ENCODE measurements around a stretch of chr10.

DNA sequence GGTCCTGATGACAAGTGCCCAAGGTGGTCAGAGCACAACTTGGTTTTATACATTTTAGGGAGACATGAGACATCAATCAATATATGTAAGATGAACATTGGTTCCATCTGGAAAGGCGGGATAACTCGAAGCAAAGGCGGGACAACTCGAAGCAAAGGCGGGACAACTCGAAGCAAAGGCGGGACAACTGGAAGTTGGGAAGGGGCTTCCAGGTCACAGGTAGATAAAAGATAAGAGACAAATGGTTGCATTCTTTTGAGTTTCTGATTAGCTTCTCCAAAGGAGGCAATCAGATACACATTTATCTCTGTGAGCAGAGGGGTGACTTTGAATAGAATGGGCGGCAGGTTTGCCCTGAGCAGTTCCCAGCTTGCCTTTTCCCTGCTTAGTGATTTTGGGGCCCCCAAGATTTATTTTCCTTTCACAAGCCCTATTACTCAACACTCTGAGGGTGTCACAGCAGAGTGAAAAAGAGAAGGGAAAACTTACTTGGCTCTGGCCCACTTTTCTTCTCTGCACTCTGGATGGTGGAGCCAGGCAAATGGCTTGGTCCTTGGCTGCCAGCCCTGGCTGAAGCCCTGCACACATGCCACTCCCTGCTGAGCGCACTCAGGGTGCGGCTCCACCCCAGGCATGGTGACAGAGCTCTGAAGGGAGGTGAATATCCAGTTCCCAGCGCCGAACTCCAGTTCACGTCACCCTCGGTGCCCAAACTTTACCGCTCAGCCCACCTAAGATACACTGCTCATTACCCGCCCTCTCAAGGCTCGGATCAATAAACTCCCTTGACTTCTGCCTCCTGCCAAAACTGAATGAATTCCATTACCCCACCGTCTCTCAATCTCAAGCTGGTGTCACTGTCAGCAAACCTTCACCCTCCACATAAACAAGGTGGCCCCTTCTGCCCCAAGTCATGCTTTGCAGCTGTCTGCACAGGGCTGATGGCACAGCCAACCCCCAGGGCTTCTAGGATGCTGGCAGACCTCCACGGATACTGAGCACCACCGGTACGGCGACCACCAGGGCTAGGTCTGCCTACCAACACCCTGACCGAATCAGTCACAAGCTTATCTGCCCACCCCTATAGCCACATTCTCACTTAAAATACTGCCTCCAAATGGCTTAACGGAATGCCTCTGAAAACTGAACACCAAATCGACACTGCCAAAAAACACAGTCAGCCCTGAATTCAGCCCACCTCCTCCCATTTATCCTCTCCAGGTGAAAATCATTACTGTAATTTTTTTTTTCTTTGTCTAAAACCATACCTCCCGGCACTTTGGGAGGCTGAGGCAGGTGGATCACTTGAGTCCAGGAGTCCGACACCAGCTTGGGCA lies 46.4 kb downstream of the PARD3 start:
- PRO-cap: bidirectional peak, plus-strand start at position 608 of the sequence, minus-strand start at position 439 of the sequence
- RRBS: no CpG with 5 or more reads among the region's 27 CpGs

GRCh38 chr10:34816143-34817045 lies 1.3 kb upstream of the PARD3 start:
- PRO-cap: no peak
- RRBS: no CpG with 5 or more reads among the region's 33 CpGs

- PRO-cap: no peak
- RRBS: 47% methylated on average over 1 of the region's 14 CpGs
Observed at GRCh38 chr10:34918746-34919242, 103.7 kb upstream of the PARD3 start.

GRCh38 chr10:34973562-34974268 lies 116.4 kb downstream of the CUL2 start:
- PRO-cap: no peak
- RRBS: no CpG with 5 or more reads among the region's 14 CpGs

DNA sequence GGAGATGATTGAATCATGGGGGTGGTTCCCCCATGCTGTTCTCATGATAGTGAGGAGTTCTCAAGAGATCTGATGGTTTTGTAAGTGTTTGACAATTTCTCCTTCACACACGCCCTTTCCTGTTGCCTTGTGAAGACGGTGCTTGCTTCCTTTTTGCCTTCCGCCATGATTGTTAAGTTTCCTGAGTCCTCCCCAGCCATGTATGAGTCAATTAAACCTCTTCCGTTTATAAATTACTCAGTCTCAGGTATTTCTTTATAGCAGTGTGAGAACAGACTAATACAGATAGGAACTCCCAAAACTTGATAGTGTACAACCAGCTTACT lies 98.6 kb downstream of the CREM start:
- PRO-cap: no peak
- RRBS: no CpG with 5 or more reads among the region's 4 CpGs

GRCh38 chr10:35374315-35375128 lies 38.2 kb downstream of the CCNY start:
- PRO-cap: no peak
- RRBS: no CpG with 5 or more reads among the region's 5 CpGs

DNA sequence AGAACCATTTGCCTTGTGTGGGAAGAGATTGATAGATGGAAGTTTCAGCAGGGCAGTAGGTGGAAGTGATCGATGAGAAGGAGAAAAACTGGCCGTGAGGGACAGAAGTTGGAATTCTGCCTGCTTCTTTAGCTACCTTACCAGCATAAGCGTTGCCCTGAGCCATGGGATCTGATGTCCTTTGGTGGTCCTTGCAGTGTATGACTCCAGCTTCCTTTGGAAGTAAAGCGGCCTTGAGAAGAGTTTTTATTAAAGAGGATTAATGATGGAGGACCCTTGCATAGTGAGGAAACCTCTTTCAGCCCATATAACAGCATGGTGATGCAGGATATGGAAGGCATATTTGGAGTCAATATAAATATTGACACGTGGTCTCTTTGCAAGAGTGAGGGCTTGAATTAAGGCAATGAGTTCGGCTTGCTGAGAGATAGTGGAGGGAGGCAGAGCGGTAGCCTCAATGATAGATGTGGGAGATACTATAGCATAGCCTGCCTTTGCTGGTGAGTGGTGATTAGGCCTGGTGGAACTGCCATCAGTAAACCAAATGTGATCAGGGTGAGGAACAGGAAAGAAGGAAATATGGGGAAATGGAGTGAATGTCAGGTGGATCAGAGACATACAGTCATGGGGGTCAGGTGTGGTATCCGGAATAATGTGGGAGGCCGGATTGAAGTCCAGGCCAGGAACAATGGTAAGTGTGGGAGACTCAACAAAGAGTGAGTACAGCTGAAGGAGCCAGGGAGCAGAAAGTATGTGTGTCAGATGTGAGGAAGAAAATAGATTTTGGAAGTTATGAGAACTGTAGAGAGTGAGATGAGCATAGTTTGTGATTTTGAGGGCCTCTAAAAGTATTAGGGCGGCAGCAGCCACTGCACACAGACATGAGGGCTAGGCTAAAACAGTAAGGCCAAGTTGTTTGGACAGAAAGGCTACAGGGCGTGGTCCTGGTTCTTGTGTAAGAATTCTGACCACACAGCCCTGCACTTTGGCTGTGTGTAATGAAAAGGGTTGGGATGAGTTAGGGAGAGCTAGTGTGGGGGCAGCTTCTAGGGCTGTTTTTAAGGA lies 67.4 kb downstream of the CCNY start:
- PRO-cap: no peak
- RRBS: no CpG with 5 or more reads among the region's 11 CpGs

- PRO-cap: no peak
- RRBS: no CpG with 5 or more reads among the region's 9 CpGs
Observed at GRCh38 chr10:35441678-35442847, 105.8 kb downstream of the CCNY start.

GRCh38 chr10:35449237-35450096 lies 113.2 kb downstream of the CCNY start:
- PRO-cap: no peak
- RRBS: no CpG with 5 or more reads among the region's 14 CpGs

GRCh38 chr10:35469973-35470434 lies 133.7 kb downstream of the CCNY start:
- PRO-cap: no peak
- RRBS: no CpG with 5 or more reads among the region's 5 CpGs

- PRO-cap: unidirectional peak, minus-strand start at chr10:35486087
- RRBS: no CpG with 5 or more reads among the region's 2 CpGs
Observed at GRCh38 chr10:35485857-35486179, 119.3 kb upstream of the GJD4 start.

DNA sequence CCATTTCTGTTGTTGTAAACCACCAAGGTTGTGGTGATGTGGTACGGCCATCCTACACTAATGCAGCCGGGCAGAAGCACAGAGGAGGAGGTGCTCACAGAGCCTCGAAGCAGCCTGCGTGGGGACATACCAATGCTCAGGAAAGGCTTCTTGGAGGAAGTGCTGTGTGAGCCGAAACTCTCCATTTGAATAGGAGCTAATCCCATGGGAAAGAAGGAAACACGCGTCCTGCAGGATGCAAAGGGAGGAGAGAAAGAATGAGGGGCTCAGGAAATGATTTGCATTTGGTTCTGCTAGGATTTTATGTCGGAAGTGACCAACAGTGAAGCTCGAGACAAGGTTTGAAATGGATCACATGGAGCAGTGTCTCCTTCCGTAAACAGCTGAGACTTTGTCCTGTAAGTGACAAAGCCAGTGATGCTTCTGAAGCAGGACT lies 477.8 kb upstream of the ANKRD30A start:
- PRO-cap: no peak
- RRBS: no CpG with 5 or more reads among the region's 10 CpGs

DNA sequence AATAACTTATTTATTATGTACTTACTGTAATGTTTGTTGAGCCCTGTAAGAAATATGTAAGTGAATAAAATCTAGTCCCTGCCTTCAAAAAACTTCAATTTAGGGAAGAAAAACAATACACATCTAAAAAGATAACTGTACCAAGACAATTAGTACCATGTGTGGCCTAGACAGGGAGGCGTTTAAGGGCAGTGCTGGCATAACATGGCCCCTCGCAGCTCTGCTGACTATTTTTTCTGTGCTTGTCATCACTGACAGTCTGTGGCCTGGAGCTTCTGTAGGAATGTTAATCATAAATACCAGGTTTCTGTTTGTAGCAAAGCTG lies 277.0 kb downstream of the ANKRD30A start:
- PRO-cap: no peak
- RRBS: no CpG with 5 or more reads among the region's 2 CpGs

DNA sequence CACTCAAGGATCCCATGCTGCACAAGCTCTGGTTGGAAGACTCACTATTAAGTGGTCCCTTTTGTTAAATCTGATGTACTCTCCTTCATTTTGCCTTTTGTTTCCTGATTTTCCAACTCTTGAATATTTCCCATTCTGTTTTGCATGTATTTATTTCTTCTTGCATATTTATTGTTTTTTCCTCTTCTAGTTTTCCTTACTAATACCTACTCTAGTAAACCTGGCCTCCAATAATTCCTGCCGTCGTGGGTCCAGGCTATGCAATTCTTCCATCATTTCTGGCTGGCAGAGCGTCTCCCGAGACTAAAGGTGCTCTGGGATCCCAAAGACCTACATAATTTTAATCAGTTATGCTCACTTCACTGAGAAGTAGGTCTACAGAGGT lies 36.7 kb downstream of the ZNF248 start:
- PRO-cap: no peak
- RRBS: no CpG with 5 or more reads among the region's 4 CpGs

GRCh38 chr10:38058703-38059250 lies 35.4 kb upstream of the ZNF37A start:
- PRO-cap: no peak
- RRBS: no CpG with 5 or more reads among the region's 1 CpG

DNA sequence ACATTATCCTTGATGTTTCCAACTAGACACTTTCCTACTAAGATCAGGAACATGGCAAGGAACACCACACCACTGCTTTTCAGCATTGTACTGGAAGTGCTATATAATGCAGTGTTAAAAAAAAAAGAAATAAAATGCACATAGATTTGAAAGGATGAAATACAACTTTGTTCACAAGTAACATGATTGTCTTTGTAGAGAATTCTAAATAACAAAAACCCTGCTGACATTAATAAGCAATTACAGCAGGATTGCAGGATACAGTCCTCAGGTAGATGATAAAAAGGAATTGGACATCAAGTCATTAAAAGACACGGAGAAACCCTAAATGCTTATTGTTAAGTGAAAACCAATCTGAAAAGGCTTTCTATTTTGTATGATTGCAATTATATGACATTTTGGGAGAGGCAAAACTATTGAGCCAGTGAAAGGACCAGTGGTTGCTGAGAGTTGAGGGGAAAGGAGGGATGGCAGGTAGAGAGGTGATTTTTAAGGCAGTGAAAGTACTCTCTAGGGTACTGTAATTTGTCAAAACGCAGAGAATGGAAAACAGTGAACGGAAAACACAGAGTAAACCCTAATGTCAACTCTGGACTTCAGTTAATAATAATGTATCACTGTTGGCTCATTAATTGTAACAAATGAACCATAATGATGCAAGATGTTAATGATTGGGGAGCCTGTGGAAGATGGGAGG lies 34.7 kb upstream of the ZNF37A start:
- PRO-cap: no peak
- RRBS: no CpG with 5 or more reads among the region's 3 CpGs

DNA sequence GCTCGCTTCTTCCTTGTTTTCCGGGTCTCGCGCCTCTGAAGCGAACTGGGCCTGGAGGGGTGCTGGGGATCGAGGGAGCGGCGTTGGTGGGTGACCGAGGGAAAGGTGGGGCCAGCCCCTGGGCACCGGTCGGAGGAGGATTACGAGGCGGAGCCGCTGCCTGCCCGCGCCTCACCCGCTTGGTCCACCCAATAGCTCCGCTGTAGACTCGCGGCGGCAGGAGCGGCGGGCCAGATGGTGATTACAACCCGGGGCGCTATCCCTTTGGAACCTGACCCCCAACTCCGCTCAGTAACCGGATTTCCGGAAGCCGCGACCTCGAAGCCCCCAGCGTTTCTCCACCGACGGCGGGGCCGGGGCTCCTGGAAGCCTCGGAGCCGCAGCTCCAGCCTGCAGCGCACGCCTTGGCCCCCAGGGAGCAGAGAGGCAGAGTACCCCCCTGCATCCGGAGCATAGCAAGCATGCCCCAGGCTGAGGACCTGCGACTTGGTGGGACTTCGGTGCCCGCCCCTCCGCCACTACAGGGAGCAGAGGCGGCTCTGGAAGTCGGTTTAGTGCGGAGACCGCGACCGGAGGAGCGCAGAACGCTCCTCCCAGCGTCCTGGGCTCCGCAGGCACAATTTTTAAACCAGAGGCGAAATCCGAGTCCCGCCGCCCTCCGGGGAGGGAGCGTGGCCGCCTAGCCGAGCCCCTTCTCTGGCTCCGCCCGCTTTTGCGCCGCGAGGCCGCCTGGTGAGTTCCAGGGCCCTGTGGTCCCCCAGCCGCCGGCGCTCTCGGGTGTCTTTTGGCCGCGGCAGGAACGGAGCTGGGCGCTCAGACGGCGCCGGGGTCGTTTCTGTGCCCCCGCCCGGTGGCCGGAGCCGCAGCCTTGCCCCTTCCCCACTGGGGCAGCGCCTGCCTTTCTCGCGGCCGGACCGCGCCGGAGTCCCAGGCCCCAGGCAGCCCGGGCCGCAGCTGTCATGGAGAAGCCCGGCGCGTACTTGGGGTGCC lies 28.3 kb upstream of the BMS1 start:
- PRO-cap: no peak
- RRBS: 42% methylated on average over 31 of the region's 97 CpGs

- PRO-cap: no peak
- RRBS: no CpG with 5 or more reads among the region's 5 CpGs
Observed at GRCh38 chr10:42816318-42816825, 33.8 kb downstream of the BMS1 start.

GRCh38 chr10:42875758-42876259 lies 93.2 kb downstream of the BMS1 start:
- PRO-cap: no peak
- RRBS: no CpG with 5 or more reads among the region's 11 CpGs

DNA sequence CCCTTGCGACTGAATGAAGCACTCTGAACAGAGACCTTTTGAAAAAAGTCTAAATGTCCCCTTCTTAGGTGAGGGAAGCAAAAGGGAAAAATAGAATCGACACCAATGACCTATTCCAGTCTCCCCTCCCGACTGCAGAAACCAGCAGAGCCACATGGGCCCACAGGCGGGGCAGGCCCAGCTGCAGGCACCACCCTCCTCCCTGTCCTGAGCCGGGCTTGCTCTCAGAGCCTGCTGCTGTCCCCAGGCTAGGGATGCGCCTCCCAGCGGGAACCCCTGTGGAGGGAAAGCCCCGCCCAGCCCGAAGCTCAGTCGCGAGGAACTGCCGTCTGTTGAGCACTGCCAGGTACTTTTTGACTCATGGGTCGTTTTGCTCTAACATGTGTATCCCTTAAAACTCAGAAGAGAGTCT lies 124.6 kb upstream of the RET start:
- PRO-cap: no peak
- RRBS: no CpG with 5 or more reads among the region's 13 CpGs